Anterior vena cava (tissue), 1 donor: ENCODE results near the gene LNPK.

GRCh38 chr2:173854889-173855311 lies 110.3 kb downstream of the SP3 start:
- PRO-cap: no peak

DNA sequence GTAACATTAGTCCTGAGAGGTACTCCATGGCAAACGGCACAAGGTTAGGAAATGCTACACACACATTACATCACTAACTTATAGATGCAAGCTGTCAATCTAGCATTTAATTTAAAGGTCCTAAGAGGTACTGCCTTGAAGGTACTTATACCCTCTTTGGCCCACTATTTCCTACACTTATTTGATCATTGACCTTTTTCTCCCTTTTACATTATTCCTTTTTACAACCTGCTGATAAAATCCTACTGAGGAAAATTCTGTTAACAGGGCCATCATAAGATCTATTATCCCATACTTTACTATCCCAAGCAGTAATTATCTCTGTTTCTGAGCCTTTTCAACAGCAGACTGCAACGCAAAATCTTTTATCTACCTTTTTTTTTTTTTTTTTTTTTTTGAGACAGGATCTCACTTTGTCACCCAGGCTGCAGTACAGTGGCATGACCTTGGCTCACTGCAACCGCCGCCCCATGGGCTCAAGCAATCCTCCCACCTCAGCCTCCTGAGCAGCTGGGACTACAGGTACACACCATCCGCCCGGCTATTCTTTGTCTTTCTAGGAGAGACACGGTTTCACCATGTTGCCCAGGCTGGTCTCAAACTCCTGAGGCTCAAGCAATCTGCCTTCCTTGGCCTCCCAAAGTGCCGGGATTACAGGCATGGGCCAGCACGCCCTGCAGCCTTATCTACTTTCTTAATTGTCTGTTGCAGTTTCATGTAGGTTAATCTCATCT lies 53.6 kb downstream of the SP3 start:
- PRO-cap: no peak

DNA sequence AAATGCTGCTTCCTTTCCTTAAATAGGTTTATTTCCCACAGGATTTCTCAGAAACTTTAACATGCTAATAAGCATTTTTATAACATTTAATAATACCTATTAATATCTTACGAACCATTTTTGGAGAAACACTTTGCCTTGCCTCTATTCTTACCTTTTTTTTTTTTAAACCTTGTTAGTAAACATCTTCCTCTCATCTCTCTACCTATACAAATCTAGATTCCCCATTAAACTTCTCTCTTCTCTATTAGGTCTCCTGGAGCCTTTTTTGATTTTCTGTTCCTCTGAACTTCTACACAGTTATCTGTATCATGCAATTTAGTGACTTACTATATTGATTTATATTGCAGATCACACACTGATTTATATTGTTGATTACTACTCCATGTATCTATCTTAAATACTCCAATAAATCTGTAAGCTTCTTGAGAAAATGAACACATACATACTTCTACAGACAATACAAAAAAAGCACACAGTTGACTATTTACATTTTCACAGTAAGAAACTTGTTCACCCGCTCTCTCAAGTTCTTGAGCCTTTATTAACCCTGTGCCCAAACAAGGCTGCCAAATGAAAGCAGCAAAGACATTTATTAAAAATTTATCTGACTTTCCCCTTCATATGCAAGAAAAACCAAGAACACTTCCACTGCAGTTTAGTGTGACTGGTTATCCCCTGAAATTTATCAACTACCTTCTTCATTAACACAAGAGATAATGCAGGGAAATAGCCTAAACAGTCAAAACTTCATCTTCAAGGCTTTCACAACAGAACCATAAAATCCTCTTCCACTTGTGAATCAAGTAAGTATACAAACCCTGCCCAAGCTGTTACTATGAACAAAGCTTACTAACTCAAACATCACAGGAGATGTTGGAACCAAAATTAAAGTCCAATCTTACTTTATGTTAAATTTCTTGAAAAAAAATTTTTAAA lies 28.3 kb downstream of the SP3 start:
- PRO-cap: no peak

GRCh38 chr2:173961973-173962493 lies 3.1 kb downstream of the SP3 start:
- PRO-cap: no peak

GRCh38 chr2:173985253-173985776 lies 20.1 kb upstream of the SP3 start:
- PRO-cap: no peak

DNA sequence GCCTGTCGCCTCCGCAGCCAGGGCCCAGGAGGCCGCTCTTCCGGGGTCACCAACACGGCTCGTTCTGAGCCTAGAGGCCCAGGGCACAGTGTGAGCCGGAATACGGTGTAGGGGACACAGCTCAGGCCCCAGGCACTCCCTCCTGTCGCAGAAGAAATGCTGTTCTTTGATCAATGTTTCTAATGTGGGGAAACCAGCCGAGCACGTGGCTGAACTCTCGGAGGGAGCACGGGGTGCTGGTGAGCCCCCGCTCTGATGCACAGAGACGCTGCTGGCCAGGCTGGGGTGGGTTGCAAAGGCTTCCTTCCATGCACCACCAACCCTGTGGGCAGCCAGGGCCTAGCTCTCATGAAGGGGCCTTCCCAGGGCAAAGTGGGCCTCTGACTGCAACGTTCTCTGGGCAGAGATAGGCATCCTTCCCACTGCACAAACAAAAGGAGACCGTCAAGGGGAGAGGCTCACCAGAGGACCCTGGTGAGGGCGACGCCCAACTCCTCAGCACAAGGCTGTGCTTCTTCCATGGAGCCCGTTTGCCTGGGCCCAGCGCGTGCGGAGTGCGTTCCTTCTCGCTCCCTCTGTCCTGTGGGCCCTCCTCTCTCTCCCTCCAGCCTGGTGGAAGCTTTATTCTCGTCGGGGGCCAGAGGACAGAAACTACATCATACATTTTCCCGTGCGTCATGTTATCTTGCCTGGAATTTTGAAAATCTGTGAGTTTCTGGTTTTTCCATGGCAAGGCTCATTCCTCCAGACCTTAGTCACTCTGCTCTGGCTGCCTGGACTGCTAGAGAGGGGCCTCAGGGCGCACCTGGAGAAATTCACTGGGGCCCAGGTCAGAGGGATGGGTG lies 61.1 kb upstream of the SP3 start:
- PRO-cap: no peak

- PRO-cap: no peak
Measured at GRCh38 chr2:174071968-174072631, 106.9 kb upstream of the SP3 start.

DNA sequence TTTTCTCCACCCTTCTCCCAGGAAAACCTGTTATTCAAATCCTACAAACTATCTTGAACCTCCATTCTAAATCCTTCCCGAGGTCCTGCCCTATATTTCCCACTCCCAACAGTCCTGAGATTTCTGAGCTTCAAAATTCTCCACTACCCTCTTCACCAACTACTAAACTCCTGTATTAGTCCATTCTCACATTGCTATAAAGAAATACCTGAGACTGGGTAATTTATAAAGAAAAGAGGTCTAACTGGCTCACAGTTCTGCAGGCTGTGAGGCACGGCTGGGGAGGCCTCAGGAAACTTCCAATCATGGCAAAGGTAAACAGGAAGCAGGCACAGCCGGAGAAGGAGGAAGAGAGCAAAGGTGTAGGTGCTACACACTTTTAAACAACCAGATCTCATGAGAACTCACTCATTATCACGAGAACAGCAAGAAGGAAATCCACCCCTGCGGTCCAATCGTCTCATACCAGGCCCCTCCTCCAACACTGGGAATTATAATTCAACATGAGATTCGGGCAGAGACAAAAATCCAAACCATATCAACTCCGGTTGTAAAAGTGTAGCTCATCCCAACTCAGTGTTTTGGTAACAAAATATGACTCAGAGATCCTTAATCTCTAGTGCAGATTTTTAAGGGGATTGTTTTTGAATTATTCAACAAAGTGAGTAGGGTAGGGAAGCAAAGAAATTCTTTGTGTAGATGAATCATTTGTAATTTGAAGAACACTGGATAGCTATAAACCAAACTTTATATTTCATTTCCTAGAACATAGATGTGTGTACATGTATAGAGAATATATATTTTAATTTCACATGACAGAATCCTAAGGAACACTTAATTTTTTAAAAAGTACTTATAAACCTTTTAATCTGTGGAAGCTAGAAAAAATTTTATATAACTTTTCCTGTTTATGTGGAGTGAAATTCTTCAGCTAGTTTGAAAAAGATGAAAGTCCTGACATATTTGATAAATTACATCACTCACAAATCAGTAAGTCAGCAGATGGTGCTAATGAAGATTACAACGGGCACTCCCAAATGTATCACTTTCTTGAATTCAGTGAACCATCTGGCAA lies 130.3 kb downstream of the OLA1 start:
- PRO-cap: no peak

DNA sequence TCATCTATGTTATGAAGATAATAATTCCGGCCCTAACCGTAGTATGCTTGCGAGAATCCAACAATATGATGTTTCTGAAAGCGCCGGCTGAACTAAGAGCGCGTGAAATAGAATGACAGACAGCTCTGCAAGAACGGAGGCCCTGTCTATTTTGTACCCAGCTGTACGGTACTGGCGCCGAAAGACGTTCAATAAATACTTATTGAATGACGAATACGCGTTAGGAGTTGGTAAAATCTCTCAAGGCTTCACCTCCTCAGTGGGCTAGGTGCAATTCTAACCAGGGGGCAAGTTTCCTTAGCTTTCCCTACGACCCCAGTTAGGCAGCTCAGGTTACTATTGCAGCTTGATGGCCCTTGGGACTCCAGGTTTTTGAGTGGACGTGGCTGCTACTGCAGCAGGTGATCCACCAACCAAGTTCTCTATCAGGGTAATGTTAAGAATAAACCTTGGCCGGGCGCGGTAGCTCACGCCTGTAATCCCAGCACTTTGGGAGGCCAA lies 584 bp downstream of the SCRN3 start:
- PRO-cap: no peak

DNA sequence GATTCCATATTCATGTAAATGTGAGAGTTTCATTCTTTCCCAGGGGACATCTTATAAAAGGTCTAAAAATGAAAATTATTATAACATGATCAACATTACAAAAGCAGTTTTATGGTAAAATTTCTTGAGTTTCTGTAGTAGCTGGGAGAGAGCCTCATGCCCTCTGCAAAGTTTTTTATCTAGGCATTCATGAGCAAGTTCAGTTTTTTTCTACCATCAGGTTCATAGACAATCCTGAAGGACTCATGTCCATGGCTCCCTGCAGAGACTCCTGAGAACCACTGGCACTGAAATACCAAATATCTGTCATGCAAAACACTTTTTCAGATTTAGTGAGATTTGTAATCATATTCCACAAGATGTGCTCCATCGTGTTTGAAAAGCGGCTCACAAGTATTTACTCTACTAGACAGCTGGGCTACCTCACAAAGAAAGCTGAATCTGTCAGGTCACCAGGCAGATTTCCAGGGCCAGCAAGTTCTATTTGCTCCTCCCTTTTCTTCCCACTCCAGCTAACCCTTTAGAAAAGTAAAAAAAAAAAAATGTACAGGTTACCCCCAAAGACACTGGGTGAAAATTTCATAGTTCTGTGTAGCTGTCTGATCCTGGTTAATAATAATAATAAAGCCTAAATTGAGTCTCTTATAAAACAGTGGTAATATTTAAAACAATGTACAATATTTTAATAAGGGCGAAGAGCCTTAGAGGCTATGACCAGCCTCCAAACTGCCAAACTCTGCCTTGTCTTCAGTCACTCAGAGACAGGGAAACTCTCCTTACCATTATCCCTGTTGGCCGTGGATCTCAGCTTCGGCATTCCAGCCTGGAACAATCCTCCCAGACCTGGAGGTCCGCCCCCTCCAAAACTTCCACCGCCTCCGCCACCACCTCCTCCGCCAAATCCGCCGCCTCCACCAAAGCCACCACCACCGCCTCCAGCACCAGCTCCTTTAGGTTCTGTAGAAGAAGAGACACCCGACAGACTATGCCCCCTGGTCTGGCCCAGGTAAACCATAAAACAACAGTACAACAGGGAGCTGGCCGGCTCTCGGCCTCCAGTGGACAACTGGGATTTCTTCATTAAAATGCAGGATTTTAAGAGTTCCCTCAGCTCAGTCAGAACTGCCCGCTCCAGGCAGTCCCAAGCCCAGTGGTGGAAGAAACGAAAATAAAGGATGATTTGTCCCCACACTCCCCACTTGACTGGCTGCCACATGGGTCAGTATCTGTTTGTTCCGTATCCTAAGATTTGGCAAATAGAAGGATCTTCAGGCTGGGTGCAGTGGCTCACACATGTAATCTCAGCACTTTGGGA lies 22.7 kb downstream of the WIPF1 start:
- PRO-cap: no peak

- PRO-cap: bidirectional peak, plus-strand start at chr2:174683071, minus-strand start at chr2:174682916
Measured at GRCh38 chr2:174682480-174683461, 81.5 kb downstream of the CHRNA1 start.

GRCh38 chr2:175487717-175487969 lies 306.1 kb upstream of the ATP5MC3 start:
- PRO-cap: no peak

DNA sequence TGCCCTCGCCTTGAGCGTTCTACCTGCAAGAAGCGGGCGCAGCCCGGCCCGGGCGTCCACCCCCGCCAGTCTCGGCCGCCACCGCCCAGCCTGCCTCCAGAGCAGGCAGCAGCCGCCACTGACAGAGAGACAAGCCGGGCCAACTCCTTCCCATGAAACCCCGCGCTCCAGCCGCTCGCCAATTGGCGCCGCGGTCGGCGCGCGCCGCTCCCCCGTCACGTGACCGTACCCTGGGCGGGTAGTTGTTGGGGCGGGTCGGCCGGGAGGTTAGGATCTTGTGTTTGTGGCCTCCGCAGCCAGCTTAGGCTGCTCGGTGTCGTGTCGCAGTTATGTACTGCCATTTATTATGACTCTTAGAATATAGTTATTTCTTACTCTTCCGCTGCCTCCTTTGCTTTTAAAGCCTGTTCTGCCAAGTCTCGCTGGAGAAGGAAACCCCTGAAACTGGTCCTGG lies at the start of gene LNPK:
Gene LNPK (minus strand): TSS at position 131 of the 454 bp plus-strand sequence.
- PRO-cap: bidirectional peak, plus-strand start at position 270 of the sequence, minus-strand start at position 120 of the sequence

GRCh38 chr2:176053775-176054227 lies 30.0 kb downstream of the EVX2 start:
- PRO-cap: no peak

DNA sequence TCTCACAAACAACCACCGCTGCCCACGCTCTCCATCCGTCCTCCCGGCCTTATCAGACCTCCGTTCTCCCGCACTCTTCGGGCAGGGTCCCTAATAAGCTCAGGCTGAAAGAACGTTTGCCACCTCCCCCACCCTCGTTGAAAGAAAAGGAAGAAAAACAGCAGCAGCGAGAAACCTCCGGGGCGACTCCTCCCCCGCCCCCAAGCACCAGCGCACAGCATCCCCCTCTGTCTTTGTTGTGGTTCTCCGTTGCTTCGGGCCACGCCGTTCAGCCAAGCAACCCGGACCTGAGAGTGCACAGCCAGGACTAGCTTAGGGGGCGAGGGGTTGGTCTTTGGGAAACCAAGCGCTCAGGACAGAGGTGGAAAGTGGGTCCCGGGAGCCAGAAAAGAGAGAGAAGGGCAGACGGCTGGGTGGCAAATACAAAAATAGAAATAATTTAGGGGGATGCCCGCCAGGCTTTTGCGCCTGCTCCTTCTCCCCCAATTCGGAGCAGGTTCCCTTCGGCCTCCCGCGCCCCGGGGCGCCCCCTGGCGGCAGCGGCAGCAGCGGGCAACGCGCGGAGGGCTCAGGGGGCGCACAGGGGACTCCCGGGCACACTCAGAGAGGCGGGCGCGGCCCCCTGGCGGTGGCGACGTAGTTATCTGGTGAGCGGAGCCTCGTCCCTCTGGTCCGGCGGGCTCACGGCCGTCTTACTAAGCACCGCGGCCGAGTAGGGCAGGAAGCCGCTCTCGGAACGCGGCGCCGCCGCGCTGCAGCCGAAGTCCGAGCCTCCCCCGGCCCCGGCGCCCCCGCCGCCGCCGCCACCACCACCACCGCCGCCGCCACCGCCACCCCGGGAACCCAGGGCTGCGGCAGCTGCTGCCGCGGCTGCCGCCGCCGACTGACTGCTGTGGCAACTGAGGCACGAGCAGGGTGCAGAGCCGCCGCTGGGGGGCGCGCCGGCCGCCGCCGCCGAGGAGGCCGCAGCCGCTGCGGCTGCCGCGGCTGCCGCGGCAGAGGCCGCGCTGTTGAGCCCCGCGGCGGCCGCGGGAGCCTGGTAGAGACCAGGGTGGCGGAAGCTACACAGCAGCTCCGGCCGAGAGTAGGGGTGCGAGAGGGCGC lies 3.9 kb downstream of the EVX2 start:
- PRO-cap: no peak

DNA sequence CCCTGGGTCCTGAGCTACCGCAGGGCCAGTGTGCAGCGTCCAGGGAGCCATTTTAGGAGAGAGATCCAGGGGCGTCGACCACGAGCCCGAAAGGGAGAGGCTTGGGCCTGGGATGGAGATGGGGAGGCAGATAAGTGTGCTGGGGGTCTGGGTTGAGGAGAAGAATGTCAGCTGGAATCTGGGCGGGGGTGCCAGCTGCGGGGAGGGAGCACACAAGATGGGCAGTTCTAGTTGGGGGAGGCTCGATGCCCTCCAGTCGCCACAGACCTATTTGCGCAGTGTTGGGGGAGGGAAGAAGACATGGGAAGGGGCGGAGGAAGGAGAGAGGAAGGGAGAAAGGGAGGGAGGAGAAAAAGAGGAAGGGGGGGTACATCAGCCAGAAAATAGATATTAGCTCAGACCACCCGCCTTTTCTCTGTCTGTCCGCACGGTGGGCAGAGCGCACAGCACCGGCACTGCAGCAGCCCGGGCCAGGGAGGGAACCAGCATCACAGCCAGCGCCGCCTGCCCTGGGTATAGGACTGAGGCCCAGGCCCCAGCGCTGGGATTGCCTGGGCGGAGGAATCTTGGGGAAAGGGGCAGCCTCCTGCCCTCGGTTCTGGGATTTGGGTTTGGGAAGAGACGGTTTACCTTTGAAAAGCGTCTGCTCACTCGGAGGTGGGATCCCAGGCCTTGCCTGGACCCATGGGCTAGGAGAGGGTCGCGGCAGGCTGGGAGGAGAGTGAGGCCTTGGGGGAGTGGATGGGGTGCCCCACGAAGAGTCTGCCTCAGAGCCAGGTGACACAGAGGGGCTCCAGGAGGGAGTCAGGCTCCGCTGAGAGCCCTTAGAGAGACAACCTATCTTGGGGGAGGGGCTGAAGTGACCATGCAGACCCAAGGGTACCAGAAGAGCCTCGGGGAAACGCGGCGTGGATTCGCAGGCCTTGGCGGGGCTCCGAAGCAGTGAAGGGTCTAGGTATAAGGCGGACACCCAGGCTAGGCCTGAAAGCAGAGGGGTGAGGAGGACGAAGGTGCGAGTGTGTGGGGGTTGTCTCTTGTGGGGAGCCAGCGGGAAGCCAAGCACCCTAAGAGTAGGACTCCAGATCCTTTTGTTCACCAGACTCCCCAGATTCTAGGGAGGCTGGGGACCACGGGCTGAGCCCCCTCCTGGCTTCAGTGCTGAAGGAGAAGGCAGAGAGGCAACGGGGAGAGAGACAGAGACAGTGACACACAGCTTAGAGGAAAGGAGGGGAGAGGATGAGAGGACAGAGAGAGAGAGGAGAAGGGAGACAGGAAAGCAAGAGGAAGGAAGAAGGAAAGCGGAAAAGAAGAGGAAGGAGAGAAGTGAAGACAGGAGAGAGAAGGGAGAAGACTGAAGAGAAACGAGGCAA lies 1.5 kb upstream of the HOXD11 start:
- PRO-cap: no peak

DNA sequence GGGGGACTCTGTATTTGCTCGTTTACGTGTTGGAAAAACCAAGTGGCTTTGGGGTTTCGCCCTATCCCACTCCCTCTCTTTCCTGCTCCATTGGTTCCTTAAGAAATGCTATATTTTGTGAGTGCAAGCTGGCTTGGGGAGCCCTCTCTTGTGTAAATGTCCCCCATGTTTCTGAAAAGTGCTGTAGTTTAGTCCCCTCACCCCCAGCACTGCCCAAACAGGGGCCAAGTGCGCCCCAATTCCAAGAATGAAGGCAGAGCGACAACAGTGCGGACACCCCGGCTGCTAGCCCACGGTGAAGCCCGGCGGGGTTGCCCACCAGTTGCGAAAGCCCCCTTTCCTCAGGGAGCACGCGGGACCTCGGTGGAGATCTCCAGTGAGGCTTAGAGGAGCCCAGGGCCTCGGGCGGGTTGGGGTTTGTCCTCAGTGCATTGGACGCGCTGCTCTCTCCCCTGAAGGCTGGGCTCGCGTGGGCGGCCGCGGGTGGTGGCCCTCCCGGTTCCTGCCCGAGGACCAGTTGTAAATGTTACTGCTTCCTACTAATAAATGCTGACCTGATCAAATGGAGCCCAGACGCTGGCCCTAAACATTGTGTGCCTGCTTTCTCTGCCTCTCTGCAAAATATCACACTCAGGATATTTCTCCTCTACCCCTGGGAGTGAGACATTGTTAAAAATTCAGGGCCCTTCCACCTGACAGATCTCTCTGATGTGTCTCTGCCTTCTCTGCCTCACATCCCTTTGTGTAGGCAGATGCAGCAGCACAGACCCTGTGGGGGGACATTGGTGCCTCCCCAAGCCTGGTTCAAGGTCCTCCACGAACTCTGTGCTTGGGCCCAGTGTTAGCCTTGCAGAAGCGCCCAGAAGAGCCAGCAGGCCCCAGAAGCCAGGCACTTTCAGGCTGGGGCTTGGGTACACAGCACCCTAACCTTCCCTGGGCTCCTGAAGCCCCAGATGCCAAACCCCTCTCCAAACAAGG lies 2.1 kb downstream of the HOXD9 start:
- PRO-cap: no peak

DNA sequence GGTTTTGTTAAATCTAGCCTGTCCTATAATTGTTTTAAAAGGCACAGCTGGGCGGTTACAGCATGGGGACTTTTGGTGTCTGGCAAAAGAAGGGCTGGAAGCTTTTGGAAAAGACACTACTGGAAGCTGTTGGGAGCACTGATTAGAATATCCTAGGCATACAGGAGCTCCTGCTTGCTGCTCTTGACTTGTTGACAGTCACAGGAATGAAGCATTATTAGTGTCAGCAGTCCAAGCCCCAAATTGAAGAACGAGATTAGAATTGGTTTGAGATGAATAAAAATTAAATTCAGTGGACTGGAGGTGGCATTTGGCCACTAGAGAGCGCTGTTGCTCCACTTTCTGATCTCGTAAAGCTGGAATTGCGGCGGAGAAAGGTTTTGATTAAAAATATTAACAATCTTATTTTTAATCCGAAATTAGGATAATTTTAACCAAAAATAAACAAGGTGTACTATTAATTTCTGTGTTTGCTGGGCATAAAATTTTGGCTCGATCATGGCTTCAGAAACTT lies 2.6 kb upstream of the HOXD8 start:
- PRO-cap: no peak

DNA sequence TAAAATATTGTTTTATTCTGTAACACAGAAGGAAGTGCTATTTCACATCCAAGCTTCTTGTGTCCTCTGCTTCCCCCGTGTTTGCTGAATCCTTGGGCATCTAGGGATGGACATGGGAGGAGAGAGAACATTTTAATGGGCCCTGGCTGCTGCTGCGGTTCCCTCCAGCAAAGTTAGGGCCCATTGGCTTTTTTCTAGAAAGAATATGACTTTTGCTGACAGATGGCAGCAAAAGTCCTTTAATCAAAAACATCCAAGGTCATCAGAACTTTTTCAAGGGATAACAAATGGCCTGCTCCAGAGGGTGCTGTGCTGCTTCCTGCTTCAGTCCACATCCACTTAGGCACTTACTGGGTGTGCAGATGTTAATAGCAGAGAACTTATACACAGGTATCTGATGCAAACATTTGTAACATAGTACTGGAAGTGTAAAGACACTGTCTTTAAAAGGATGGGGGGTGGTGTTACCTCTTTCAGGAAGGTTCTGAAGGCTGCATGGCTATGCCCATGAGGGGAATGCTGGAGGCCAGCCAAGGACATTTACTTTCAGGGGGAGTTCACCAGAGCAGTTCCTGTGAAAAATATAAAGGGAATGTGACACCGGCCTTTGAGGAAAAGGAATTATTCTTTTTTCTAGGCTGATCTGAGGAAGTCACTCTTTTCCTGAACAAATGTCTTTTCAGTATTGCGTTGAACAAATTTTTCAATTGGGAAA lies 5.5 kb downstream of the HOXD8 start:
- PRO-cap: no peak

DNA sequence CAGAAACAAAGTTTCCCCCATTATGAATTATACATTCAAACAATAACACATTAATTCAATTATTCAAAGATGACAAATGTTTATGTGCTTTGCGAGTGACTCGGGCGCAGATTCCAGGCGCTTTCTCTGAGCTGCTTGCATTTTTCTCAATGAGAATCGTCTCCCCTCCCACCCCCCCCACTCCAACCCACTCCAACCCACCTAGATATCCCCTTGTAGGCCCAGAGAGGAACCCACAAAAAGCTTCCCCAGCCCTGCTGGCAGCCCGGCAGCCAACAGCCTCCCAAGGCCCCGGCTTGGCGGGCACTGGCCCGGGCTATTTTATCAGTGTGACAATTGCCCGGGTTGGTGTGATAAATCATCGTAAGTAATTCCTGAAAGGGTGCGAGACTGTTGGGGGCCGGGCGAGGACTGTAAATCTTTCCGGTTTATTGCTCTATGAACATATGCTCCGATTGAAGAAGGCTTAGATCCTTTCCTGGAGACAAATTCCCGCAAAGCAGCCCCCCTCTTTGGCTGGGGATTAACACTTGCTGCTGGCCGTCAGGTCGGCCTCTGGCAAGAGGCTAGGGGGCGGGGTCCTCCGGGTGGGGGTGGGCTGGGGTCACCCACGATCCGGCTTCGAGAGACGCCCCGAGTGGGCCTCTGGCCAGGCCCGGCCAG lies 1.7 kb downstream of the HOXD3 start:
- PRO-cap: no peak